HEK293 (cell line): ENCODE measurements around a stretch of chr16.

- PRO-cap = no peak
- RRBS, 2 experiments = no CpG with 5 or more reads among the region's 19 CpGs
Measured at GRCh38 chr16:72099370-72100154, 5.9 kb downstream of the DHX38 start.

- PRO-cap = no peak
- RRBS, 2 experiments = no CpG with 5 or more reads among the region's 10 CpGs
Measured at GRCh38 chr16:72428581-72429472, 256.9 kb upstream of the PMFBP1 start.

DNA sequence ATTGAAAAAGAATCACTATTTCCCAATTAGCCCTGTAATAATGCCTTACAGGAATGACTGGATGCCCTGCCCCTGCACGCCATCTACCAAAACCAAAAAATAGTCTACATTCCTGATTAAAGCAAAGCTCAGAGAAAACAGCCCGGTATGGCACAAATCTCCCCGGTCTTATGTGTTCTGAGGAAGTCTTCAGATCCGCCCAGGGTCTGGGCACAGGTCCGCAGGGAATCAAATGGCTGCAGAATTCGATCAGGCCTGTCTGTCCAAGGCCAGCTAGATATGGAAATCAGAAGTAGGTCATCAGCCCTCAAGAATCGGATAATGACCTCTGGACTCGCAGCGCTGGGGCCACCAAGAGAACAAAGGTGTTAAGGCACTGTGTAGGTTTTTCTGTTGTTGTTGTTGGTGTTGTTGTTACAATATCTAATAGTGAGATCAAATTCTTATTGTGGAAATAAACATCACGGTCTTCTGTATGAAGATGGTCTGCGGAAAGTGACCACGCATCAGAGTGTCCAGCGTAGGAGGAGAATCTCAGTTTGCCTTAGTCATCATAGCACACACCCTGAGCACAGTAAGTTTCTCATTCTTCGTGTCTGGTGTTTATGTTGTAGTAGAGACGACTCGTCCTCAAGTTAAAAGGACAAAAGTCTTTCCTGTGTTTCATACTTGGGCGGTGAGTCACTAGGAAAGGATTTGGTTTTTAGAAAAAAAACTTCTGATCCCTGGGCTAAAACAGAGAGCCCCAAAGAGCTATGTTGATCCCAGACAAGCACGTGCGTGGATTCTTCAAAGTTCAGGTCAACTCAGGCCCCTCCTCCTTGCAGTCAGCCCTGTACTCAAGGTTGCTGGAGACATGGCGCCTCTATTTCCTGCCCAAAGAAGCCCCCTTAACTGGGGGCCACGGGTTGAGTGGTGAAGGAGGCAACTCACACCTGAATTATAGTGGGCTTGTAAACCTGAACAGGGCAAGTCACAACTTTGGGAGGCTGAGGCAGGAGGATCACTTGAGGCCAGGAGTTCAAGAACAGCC lies 170.6 kb downstream of the ZFHX3 start:
- PRO-cap = no peak
- RRBS, 2 experiments = no CpG with 5 or more reads among the region's 21 CpGs

- PRO-cap = no peak
- RRBS, 2 experiments = no CpG with 5 or more reads among the region's 12 CpGs
Measured at GRCh38 chr16:72894302-72895021, 153.5 kb downstream of the ZFHX3 start.

GRCh38 chr16:72924917-72925593 lies 122.9 kb downstream of the ZFHX3 start:
- PRO-cap = no peak
- RRBS, 2 experiments = no CpG with 5 or more reads among the region's 16 CpGs

DNA sequence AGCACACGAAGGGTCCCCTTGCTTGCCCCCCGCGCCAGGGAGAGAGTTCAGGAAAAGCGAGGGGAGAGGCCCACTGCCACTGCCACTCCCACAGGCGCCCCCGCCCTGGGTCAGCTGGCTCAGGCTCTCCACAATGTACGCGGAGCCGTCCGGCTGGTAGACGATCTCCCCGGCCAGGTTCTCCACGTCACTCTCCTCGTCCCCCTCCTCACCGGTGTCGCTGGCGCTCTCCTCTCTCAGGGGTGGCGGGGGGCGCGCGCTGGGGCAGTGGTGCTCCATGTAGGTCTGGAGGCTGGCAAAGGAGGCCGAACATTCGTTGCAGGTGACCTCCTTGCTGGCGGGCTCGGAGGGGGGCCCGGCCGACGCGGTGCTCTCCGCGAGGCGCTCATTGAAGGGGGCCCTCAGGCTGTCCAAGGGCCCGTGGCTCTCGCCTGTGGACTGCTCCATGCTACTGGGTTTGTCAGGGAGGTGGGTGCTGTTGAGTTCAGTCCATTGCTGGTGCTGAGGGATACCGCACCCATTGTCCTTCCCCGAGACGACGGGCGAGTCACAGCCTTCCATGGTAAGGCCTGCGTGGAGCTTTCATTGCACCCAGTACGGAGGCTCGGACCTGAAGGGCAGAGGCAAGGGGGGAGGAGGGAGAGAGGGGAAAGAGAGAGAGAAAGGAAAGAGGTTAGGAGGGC lies 88.2 kb downstream of the ZFHX3 start:
- PRO-cap = no peak
- RRBS, 2 experiments = 97 to 100% methylated on average over 3 of the region's 42 CpGs

DNA sequence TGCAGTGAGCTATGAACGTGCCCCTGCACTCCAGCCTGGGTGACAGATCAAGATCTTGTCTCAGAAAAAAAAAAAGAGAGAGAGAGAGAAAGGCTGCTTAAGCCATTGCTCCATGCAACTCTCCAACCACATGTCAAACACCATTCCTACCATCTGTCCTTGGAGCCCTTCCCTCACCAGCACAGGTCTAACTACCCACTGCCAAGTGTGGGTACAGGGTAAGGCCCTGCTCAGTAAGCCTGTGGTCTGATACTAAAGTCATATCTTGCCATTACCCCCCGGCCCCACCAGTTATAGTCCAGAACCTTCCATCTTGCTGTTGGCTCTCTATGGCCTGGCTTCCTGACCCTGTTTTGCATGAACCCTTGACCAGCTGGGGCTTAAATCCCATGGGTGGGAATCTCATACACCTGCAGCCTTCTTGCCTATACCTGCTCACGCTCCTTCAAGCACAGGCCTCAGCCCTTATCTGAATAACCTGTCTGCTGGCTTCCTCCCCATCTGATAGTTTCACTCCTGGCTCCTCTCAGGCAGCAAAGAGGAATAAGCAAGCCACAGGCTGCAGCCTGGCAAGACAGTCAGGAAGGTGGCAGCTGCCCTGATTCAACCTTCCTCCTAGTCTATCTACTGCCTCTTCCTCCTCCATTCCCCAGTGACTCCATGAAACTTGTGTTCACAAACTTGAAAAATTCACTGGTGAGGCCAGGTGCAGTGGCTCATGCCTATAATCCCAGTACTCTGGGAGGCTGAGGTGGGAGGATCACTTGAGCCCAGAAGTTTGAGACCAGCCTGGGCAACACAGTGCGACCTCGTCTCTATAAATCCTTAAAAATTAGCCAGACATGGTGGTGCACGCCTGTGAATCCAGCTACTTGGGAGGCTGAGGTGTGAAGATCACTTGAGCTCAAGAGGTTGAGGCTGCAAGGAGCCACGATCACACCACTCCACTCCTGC lies 64.0 kb downstream of the ZFHX3 start:
- PRO-cap = no peak
- RRBS, 2 experiments = no CpG with 5 or more reads among the region's 7 CpGs

DNA sequence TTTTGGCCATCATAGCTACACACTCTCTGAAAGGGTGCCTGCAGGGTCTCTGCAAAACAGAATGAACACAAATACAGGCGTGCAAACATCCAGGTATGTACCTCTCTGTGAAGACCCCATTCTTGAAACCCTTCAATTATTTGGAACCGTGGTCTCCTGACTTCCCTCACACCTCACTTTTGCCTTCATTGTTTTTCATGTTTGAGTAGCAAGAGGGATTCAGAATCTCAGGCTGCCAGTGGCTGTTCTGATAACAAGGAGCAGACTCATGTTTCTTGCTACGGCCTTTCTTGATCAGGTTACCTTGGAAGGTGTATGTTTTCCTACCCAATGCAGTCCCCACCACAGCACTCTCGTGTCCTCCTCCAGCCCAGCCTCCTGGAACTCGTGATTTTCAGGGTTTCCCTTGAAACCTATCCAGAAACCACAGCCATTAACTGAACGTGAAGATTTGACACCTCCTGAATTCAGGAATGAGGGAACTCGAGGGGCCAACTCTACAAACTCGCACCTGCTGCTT lies 1.8 kb downstream of the ZFHX3 start:
- PRO-cap = no peak
- RRBS, 2 experiments = no CpG with 5 or more reads among the region's 8 CpGs

GRCh38 chr16:73058034-73058788 lies 10.3 kb upstream of the ZFHX3 start:
- PRO-cap = bidirectional peak, plus-strand start at chr16:73058524, minus-strand start at chr16:73058141
- RRBS, 2 experiments = under 1 to 2% methylated on average over 18 to 20 of the region's 127 CpGs

DNA sequence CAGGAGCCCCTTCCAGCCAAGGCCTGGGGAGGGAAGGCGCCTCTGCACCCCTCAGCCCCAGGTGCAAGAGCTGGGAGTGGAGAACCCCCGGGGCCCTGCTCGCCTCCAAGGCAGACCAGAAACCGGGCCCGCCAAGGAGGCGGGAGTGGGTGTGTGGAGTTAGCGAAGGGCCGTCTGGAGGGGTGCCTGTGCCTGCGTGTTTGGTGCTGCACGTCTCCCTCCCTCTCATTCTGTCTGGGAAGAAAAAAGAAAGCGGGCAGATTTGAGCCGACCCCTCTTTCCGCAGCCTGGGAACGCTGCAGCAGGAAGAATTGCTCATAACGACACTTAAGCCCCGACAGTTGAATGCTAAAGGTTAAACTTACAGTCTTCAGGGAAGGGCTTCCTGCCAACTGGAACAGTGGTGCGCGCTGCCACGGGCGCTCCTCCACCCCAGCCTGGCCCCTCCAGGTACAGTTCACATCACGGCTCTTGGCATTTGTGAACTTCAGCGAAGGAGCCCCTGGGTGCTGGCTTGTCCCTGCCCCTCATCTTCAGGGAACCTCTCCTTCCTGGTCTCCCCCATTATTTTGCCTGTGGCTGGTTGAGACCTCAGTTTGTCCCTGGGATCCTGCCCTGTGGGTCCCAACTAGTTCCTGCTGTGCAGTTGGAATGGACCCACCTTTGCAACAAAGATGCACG lies 19.2 kb upstream of the ZFHX3 start:
- PRO-cap = no peak
- RRBS, 2 experiments = no CpG with 5 or more reads among the region's 23 CpGs

DNA sequence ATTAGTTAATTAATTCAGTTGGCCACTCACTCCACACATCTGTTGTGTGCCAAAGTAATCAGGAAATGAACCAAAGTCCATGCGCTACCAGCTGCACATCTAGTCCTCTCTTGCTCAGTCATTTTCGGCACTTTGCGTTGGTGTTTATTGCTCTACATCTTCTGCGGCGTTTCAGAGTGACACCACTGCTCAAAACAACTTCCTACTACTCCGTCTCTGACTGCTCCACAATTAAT lies 101.4 kb upstream of the ZFHX3 start:
- PRO-cap = no peak
- RRBS, 2 experiments = no CpG with 5 or more reads among the region's 6 CpGs

DNA sequence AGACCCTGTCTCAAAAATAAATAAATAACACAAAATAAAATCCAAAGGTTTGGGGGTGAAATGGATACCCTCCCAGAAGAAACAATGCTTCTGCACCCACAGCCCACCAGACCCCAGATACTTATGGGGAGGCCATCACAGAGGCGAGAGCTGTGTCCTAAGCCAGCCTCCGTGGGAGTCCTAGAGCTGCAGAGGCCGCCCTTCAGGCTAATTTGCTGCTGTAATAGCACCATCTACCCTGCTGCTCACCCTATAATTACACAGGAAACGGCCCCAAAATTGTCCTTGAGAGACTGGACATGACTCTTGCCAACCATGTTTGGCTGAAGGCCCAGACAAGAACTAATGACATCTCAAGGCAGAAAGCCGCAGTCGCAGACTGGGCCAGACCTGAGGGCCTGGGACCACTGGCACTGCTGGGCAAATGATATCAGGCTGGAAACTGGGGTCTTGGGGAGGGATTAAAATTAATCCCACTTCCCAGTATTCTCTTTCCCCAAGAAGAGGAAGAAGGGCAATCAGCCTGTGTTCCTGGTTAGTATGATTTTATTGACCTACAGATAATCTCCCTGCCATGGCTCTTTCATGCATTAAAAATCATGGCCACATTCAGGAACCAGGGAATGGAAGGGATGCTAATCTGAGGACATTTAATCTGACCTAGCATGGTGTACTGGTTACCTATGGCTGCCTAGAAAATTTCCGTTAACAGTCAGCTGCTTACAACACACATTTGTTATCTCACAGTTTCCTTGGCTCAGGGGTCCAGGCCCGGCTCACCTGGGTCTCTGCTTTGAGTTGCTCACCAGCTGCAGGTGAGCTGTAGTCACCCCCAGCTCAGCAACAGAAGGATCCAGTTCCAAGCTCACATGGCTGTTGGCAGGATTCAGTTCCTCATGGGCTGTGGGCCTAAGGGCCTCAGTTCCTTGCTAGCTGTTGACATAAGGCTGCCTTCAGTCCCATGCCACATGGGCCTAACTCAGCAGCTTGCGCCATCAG lies 24.3 kb downstream of the PSMD7 start:
- PRO-cap = no peak
- RRBS, 2 experiments = no CpG with 5 or more reads among the region's 9 CpGs

DNA sequence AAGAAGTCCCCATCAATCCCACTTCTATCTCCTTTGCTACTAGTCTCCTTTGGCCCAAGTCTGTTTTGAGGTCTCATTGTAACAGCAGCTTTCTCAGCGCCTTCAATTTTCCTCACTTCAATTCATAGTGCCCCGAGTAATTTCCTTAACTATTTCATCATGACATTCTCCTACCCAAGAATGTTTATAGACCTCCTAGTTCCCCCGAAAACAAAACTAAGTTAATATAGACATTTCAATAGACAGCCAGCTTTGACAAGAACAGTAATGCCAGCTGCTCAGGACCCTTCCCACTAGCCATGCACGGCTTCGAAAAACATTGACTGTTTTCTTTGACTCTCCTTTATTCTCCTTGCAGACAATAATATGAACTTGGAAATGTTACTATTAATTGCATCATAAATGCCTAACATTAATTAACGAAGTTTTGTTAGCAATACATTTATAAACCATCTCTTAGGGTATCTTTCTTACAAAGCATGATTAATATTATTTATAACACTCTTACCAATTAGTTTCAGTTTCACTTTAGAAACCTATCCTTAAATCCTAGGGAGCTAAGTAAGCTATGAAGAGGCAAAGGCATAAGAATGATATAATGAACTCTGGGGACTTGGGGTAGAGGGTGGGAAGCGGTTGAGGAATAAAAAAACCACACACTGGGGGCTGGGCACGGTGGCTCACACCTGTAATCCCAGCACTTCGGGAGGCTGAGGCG lies 22.8 kb downstream of the GLG1 start:
- PRO-cap = no peak
- RRBS, 2 experiments = no CpG with 5 or more reads among the region's 10 CpGs

DNA sequence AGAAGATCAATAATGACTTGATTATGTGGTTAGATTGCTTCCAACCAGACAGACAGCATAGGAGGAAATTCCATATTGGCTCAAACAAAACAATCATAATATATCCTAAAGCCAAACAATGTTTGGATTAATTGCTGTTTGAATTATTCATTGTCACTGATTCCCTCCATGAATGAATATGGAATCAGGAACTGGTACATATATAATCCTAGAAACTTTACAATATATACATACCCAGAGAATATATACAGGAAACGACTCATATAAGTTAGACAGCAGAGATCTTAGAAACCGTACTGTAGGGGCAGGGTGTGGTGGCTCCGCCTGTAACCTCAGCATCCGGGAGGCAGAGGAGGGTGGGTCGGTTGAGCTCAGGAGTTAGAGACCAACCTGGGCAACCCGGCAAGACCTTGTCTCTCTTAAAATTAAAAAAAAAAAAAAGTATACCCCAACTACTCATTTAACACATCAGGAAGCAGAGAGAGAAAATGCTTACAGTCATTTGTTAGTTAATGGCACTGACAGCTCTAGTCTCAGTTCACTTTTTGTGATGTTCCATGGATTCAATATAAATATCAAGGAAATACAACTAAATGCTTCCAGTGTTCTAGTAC lies 5.8 kb downstream of the GLG1 start:
- PRO-cap = no peak
- RRBS, 2 experiments = 5 to 7% methylated on average over 2 of the region's 6 CpGs

GRCh38 chr16:74695794-74696349 lies 4.8 kb downstream of the MLKL start:
- PRO-cap = unidirectional peak, plus-strand start at chr16:74696093
- RRBS, 2 experiments = no CpG with 5 or more reads among the region's 9 CpGs

DNA sequence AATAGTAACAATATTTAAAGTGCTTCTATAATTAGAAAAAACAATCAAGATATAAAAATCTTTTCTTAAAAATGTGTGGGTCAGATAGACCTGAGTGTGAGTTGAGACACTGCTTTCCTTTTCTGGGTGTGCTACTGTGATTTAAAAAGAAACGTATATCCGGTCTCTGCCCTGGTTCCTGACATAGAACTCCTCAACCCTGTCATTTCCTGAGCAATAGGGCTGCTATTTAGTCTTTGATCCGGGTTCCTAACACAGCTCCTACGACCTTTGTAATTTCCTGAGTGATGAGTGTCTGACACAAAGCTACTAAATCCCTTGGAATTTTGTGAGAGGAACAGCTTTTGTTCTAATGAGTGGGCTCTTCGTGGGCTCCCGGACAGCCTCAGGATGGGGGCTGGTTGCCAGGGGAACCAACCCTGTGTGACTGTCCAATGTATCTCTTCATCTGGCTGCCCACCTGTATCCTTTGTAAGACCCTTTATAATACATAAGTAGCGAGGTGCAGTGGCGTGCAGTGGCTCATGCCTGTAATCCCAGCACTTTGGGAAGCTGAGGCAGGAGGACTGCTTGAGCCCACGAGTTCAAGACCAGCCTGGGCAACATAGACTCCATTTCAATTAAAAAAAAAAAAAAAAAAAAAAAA lies 94.0 kb upstream of the FA2H start:
- PRO-cap = no peak
- RRBS, 2 experiments = no CpG with 5 or more reads among the region's 9 CpGs

DNA sequence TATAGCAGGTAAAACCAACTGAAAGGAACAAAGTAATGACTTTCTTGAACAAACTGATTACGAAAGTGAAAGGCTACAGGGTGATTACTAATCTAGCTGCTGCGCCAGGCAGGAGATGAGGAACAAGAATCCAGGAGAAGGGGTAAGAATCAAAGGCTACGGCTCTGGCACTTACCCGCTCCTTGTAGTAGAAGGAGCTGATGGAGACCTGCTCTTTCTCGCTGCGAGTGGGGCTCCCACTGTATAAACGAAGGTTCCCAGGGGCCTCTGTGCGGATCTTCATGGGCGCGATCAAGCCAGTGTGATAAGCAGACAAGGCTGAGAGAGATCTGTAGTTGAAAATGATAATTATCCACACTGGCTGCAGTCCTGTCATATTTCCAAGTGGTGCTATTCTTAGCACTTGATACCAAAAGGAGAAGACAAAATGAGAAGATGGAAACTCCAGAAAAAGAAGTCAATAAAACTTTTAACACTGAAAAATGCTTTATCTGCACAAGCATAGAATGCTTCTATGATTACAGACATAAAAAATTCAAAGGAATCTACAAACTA lies 81.1 kb downstream of the WDR59 start:
- PRO-cap = no peak
- RRBS, 2 experiments = no CpG with 5 or more reads among the region's 10 CpGs

GRCh38 chr16:74921268-74922484 lies 63.2 kb downstream of the WDR59 start:
- PRO-cap = no peak
- RRBS, 2 experiments = no CpG with 5 or more reads among the region's 11 CpGs

GRCh38 chr16:75304258-75305064 lies 53.0 kb upstream of the BCAR1 start:
- PRO-cap = no peak
- RRBS, 2 experiments = no CpG with 5 or more reads among the region's 10 CpGs

GRCh38 chr16:75516134-75516912 lies 19.6 kb downstream of the CHST5 start:
- PRO-cap = unidirectional peak, plus-strand start at chr16:75516738
- RRBS, 2 experiments = no CpG with 5 or more reads among the region's 38 CpGs